Type B pancreatic cell (in vitro differentiated cells): ENCODE measurements around a stretch of chr12.

GRCh38 chr12:114685397-114685829 is 1.4 kb upstream of the TBX3 start:
- PRO-cap = no peak

DNA sequence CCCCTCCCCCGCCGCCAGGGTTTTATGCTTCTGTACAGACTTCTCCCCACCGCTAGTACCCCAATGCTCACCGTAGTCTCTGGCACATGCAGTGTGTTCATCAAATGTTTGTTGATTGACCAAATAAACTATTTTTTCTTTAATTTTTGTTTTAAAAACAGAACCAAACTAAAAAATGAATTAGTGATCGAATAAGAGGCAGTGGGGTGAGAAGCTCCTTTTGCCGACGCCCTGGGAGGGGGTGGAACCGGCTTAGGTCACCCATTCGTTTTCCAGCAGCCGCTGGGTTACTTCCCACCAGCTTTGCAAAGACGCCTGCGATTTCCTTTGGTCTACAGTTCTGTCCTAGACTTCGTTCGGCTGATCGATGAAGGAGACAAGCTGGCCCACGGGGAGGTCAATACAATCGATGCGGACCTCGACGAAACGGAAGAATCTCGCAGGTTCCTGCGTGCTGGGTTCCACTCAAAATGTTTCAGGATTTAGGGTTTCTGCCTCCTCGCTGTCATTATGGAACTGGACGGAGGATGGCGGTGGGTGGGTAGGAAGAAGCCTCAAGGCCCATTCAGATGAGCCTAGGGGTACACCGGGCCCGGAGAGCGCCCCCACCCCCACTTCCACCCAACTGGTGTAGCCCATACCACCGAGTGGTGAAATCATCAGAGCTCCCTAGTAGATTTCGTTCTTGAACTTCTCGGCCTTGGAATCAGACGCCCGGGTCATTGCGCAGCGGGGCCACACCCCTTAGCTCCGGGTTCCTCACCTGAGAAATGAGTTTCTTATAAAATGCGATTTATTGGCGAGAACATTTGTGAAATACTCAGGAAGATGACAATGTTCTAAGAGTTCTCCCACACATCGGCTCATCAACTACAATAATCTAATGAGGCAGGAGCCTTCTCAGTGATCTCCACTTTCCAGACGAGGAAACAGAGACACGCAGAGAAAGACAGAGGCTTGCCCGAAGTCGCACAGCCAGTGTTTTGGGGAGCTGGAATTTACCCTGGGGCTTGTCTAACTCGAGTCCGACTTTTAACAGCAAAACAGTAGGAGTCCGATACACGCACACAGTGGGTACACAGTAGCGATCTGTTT is 13.2 kb upstream of the TBX3 start:
- PRO-cap = no peak

GRCh38 chr12:114769523-114770096 is 85.6 kb upstream of the TBX3 start:
- PRO-cap = no peak

GRCh38 chr12:115103882-115104484 is 420.0 kb upstream of the TBX3 start:
- PRO-cap = no peak

GRCh38 chr12:115213263-115213924 is 529.4 kb upstream of the TBX3 start:
- PRO-cap = no peak

GRCh38 chr12:115320849-115321491 is 637.0 kb upstream of the TBX3 start:
- PRO-cap = no peak

DNA sequence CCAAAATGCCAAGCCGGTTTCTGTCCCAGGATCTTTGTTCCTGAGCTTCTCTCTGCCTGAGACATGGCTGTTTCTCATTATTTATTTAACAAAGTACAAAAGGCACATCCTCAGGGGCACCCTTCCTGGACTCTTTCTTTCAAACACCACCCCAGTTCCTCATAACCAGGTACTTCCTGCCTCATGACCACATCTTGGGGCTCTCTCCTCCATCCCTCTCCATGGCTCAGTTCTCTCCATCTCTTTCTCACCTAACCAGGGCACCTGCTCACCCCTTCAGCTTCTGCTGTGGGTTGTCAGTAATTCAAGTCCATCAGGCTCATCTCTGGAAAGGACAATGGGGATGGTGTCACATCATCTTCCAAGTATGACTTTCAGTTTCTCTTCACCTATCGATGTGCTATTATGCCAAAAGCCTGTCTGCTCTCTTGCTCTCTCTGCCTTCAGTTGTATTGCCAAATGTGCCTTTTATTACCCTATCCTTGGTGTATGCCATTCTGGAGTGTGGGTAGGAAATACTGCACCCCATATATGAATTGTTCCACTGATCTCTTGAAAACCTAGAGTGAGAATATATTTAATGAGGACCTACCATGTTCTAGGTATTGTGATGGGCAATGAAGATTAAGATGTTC is 670.6 kb upstream of the TBX3 start:
- PRO-cap = no peak

DNA sequence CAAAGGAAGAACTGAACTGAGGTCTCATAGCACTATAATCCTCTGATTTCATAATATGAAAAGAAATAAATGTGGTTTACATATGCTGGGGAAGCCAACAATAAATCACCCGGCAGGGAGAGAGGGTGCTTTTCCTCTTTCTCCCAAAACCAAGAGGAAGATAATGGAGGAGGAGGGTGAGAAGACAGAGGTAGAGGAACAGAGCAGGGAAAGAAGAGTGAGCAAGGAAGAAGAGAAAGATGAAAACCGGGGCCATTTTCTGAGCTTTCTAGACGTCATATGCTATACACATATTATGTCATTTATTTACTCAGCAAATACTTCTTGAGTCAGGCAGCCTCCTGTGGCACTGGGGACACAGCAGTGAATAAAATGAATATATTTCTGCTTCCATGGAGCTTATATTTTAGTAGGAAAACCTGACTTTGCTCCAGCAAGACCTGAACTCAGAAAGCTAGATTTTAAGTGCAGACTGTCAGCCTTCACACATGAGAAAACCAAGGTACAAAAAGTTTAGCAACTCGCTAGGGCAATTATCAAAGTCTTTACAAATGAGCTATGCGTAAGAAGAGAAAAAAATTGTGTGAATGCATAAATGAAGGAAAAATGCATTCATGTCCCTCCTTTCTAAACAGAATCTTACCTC is 710.8 kb upstream of the TBX3 start:
- PRO-cap = no peak

DNA sequence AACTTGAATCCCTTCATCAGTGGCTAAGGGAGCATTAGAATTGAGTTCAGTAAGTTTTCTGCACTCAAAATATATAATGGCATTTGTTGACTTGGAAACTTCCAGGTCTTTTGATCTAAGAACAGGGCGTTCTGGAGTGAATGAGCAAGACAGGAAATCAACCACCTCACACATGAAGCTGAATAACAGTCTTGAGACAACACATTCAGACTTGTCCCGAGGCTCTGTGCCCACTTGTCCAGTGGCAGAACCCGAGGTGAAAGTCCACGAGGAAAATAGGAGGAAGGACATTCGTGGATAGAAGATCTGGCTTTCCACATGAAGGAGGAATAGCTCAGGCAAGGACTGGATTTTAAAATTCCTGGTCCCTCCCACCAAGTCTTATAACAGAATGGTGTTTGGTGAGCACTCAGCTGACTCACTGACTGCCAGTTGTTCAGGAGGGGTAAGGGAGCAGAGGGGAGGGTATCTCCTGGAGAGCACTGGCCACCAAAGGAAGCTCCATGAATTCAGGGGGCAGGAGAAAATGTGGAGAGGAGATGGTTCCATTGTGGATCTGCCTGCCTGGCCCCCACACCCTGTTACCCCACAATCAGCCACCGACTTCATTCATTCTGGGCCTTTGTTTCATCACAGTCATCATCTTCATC is 620.3 kb downstream of the MED13L start:
- PRO-cap = no peak

GRCh38 chr12:115996789-115997384 is 280.6 kb downstream of the MED13L start:
- PRO-cap = no peak

DNA sequence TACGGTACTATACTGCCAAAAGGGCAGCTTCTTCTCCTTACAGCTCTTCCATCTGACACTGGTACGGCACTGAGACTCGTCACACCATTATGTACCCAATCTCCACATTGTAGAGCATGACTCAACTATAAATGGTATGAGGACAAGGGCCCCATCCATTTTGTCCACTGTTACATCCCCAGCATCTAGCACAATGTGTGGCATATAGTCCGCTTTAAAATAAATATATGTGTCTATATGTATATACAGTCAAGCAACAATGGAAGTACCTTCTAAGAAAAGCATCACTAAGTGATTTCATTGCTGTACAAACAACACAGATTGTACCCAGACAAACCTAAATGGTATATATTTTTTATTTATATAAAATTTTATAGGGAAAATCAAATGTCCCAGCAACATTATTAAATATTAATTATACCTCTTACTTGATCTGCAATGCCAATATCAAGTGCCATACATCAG is 212.8 kb downstream of the MED13L start:
- PRO-cap = no peak

DNA sequence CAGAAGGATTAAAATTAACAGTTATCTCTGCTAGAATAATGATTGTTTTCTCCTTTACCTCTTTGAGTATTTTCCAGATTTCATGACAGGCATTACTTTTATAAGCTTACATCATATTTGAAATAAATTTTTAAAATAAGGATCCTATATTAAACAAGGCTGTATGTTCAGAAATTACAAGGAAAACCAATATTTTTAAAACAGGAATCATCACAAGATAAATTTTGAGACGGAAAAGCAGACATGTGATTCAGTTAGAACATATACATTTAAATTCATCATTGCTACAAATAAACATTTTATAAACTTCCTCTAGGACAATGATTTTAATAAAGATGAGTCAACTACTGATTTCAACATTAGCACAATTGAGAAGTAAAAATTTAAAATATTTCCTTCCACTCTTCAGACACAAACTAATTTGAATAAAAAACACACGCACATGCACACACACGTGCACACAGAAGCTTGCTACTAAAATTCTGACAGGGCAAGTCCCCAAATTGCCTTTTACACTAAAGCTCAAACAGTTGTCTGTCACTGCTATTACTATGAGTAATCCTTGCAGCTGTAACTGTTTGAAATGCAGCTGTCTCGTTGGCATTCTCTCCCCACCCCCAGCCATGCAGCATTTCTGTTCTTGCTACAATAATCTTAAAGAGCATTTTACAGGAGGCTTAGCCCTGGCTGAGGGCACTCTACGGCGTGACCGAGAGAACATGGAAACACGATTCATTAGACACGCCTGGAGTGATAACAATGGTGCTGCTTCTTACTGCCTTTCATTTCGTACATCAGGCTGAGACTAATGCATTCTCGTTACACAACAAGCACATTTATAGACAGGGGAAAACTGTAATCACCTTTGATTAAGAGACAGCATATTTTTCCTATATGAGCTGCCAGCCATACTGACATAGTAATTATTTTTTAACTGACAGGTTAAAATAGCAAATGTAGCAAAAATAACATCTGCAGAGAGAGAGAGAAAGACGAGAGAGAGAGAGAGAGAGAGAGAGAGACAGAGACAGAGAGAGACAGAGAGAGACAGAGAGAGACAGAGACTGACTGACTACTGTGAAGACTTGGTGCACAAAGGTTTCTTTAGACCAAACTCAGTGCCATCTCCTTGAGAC is 154.0 kb downstream of the MED13L start:
- PRO-cap = no peak

DNA sequence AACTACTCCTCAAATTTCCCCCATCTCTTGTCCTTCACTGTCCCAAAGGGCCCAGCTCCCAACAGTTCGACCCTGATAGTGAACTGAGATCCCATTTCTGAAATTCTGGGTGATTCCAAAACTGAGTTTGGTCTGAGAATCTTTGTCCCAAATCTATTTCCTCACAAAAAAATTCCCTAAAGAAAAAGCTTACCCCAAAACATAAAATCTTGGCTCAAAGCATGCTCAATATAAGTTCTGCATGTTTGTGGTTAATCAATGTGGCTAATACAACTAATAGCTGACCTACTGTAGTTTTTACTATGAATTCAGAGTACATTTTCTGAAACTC is 133.2 kb downstream of the MED13L start:
- PRO-cap = no peak

DNA sequence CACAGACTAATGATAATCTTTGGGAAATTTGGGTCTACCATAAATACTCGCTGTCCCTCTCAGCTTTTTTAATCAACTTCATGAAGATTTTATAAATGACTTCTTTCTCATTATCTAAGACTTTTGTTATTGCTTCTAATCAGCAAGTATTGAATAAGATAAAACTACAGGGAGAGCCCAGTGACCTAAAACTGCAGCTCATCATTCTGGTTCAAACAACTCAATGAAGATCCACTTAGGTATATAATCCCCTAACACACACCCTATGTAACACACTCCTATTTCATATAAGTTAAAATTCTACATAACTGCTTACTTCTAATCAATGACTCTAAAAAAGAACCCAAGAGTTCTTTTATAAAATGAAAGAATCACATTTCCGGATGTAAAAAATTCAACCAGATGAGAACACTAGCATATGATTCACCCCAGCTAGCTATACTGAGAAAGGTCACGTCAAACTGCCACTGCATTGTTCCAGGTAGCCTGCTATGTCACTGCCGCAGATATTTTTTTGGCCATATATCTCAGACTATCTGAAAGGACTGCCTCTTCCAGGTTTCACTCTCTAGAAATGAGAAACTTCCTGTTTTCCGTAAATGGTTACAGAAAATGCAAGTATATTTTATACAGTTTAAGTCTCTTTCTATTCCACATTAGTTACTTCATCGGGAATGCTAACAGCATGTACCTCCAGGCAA is 105.4 kb downstream of the MED13L start:
- PRO-cap = no peak

- PRO-cap = no peak
Observed at GRCh38 chr12:116264514-116265375, 12.7 kb downstream of the MED13L start.

- PRO-cap = no peak
Observed at GRCh38 chr12:116275701-116276027, 1.8 kb downstream of the MED13L start.

- PRO-cap = no peak
Observed at GRCh38 chr12:116368382-116368844, 90.9 kb upstream of the MED13L start.

- PRO-cap = no peak
Observed at GRCh38 chr12:116381608-116382607, 104.4 kb upstream of the MED13L start.

DNA sequence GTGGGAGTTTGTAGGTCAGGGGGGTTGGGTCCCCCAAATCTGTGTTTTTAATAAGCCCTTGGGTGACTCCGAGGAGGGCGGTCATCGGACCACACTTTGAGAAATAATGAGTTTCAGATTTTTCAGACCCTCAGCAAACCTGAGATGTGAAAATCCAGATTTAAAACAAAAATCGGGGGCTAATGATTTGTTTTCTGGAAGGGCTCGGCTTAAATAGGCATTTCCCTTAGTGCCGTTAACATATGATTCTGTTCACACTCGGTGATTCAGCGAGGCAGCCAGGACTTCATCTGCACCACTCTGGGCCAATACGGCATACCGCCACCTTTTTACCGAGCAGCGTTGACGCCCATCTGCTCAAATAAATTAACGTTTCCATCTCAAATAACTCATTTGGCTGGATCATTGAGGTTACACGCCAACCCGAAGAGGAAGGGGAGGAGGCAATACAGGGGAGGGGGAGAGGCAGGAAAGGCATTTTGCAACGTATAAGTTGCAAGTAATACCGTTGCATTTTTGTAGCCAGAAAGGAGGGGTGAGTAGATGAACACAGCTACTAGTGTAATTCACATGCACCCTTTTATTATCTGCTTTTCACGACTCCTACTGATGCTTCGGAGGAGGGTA is 45.7 kb downstream of the MAP1LC3B2 start:
- PRO-cap = no peak

DNA sequence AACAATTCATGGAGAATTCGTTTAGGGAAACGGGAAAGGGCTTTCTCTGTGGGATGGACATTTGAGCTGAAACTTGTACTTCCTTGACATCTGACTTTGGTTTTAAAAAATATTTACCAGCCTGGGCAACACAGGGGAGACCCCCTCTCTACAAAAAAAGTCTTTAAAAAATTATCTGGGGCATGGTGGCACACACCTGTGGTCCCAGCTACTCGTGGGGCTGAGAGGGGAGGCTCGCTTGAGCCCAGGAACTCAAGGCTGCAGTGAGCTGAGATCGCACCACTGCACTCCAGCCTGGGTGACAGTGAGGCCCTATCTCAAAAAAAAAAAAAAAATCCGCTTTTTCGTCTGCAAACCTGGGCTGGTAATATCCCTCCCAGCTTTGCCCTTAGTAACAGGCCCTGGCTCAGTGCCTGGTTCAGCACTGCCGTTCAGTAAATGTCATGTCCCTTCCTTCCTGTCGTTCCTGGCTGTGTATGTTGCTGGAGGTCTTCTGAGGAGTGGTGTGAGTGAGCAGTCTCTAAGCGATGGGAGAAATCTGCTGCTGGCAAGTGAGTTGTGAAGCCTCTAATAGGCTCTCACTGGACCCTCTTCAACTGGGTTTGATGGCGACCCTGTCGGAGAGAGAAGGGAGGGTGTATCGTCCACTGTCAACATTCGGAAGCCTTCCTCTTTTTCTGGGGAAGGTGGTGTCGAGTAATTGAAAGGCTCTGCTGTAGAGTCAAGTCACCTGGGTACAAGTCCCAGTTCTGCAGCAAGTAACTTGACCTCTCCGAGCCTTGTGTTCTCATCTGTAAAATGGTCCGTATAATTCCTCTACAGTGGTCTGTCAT is 63.0 kb downstream of the HRK start:
- PRO-cap = no peak